ENCODE data around the genes CHDH and SELENOK.

- PRO-cap, 3 experiments = no peak in any of the 3 experiments
- RAMPAGE, long total RNA = no peak
These were observed 76.4 kb downstream of the CACNA1D start for GRCh38 chr3:53570838-53571144.

- PRO-cap, 3 experiments = no peak in any of the 3 experiments
- RAMPAGE, long total RNA = no peak
These were observed 171.7 kb downstream of the CACNA1D start for GRCh38 chr3:53665793-53666851.

GRCh38 chr3:53729092-53729436 is 117.2 kb downstream of the CHDH start:
- PRO-cap, 3 experiments = no peak in any of the 3 experiments
- RAMPAGE, long total RNA = no peak

GRCh38 chr3:53845858-53846663 is at the start of gene CHDH:
TSS of gene CHDH (minus strand) at chr3:53846419.
- PRO-cap, 3 experiments = peak in 3 of 3 experiments; most common plus-strand start chr3:53846568 (in 3); most common minus-strand start chr3:53846402 (in 2)
- RAMPAGE, long total RNA = no peak

DNA sequence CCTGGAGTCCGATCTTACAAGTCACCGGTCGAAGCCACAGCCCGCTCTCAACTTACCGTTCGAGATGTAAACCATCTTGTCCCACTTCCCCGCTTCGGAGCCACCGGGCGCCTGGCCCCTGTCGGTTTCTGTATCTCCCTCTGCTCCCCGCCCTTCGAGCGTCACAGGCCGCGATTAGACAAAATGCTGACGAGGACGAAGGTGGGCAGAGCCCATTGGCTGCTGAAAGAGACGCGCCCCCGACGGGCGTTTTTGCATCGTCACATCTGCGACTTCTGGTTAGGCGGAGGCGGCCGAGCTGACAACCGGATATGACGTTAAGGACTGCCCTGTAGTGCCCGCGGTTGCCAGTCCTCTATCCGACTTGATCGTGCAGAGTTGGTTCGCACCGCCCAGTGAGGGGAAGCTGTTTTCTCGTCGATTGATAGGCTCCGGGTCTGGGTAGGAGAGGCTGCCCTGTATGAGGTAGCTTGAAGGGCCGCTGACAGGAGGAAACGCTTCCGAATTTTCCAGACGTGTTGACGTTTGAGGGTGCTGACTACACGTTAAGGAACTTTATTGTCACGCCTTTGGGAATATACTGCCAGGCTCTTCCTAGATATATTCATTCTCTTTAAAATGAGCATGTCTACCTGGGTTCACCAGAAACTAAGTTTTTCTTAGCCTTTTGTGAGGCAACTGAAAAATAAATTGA is at the start of gene SELENOK:
Gene SELENOK (minus strand): TSS at position 146 of the 694 bp plus-strand sequence.
- PRO-cap, 3 experiments = peak in 3 of 3 experiments; most common plus-strand start position 362 of the sequence (in 2); most common minus-strand start position 142 of the sequence (in 2)
- RAMPAGE, long total RNA = no peak

GRCh38 chr3:54202971-54203350 is 80.6 kb downstream of the CACNA2D3 start:
- PRO-cap, 3 experiments = no peak in any of the 3 experiments
- RAMPAGE, long total RNA = no peak

DNA sequence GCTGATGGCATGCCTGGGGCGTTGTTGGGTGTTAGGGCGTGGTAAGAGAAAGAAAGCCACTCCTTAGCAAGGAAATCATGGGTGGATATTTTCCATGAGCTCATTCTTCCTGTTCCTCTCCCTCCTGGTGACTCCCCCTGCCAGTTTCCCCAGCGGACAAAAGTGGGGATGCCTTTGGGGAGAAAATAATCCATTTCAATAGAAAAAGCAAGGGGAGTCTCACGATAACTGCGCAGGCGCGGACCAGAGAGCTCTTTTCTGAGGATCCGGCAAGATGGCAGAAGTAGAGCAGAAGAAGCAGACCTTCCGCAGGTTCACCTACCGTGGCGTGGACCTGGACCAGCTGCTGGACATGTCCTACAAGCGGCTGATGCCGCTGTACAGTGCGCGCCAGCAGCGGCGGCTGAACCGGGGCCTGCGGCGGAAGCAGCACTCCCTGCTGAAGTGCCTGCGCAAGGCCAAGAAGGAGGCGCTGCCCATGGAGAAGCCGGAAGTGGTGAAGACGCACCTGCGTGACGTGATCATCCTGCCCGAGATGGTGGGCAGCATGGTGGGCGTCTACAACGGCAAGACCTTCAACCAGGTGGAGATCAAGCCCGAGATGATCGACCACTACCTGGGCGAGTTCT is 301.8 kb downstream of the LRTM1 start:
- PRO-cap, 3 experiments = no peak in any of the 3 experiments
- RAMPAGE, long total RNA = no peak

DNA sequence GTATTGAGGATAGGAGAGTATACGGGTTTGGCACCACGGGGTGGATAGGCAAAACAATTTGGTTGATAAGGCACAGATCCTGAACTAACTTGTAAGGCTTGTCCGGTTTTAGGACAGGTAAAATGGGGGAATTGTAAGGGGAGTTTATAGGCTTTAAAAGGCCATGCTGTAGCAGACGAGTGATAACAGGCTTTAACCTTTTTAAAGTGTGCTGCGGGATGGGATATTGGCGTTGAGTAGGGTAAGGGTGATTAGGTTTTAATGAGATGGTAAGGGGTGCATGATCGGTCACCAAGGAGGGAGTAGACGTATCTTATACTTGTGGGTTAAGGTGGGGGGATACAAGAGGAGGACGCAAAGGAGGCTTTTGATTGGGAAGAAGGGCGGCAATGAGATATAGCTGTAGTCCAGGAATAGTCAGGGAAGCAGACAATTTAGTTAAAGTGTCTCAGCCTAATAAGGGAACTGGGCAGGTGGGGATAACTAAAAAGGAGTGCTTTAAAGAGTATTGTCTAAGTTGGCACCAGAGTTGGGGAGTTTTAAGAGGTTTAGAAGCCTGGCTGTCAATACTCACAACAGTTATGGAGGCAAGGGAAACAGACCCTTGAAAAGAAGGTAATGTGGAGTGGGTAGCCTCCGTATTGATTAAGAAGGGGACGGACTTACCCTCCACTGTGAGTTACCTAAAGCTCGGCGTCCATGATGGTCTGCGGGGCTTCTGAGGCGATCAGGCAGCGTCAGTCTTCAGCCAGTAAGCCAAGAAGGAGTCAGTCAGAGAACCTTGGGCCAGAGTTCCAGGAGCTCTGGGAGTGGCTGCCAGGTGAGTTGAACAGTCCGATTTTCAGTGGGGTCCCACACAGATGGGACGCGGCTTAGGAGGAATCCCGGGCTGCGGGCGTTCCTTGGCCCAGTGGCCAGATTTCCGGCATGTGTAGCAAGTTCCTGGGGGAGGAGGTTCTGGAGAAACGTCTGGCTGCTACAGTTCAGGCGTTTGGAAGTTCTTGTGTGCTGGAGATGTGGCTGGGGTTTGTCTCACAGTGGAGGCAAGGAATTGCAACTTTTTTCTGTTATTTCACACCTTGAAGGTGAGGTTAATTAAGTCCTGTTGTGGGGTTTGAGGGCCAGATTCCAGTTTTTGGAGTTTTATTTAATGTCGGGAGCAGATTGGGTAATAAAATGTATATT is 290.5 kb downstream of the LRTM1 start:
- PRO-cap, 3 experiments = no peak in any of the 3 experiments
- RAMPAGE, long total RNA = no peak

DNA sequence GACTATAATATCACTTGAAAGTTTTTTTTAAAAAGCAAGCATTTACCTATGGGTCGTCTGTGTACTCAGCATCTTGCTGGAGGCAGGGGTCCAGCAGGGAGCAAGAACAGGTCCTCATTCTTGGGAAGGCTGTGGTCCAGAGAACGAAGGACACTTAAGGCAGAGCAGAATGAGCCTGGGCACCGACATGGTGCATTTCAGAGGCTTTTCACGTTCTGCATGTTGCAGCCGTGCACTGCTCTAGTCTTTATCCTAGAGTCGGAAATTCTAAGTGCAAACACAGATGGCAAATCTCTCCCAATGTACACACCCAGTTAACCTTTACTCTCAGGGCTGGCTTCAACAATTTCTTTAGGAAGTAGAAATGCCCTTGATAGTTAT is 39.0 kb upstream of the LRTM1 start:
- PRO-cap, 3 experiments = no peak in any of the 3 experiments
- RAMPAGE, long total RNA = no peak

- PRO-cap, 3 experiments = no peak in any of the 3 experiments
- RAMPAGE, long total RNA = no peak
These were observed 40.1 kb upstream of the LRTM1 start for GRCh38 chr3:54967698-54968579.

- PRO-cap, 3 experiments = no peak in any of the 3 experiments
- RAMPAGE, long total RNA = no peak
These were observed 41.6 kb downstream of the WNT5A start for GRCh38 chr3:55445482-55445925.

DNA sequence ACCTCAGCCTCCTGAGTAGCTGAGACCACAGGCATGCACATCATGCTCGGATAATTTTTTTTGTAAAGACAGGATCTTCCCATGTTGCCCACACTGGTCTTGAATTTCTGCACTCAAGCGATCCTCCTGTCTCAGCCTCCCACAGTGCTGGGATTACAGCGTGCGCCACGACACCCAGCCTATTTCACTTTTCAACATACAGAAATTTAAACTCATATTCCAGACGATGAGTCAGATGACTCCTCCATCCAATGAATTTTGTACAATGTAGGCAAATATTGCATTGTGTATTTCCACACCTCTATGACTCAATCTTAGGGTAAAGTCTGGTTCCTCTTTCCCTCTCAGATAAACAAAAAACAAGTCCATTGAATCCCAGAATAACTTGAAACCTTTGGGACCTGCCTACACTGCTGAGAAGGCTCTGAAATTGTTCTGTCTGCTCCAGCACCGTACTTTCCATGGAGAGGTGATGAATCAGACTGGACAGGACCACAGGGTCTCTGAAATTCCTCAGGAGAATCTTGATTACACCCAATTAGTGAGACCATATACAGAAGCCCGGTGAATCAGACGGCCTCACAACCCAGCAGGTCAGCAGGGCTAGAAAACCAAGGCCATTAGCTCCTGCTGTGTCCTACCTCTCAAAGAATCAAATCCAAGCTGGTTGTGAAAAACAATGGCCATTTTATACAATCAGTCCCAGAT is 112.7 kb downstream of the ERC2 start:
- PRO-cap, 3 experiments = no peak in any of the 3 experiments
- RAMPAGE, long total RNA = no peak

DNA sequence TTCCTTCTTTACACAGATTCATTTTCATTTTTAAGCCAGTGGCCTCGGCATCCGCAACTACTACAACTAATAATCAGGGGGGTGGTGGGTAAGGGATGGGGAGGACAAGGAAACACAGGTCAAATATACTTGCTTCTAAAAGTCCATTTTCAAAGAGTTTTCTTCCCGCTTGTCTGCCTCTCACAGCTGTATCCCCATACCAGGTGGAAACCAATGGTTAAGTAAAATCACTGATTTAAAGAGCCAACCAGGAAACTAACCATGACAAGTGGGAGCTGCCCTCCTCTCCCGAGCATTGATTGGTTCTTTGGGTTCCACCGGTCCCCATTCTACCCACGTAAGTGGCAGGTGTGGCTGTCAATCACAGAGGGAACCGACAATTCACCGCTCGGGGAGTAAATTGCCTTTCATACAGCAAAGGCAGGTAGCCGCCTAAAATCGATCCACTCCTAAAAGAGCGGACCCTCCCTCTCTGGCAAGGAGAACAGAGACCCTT is 1.3 kb downstream of the ERC2 start:
- PRO-cap, 3 experiments = peak in 1 of 3 experiments; most common plus-strand start position 379 of the sequence (in 1)
- RAMPAGE, long total RNA = no peak

GRCh38 chr3:56783444-56784217 is 18.1 kb downstream of the ARHGEF3 start:
- PRO-cap, 3 experiments = no peak in any of the 3 experiments
- RAMPAGE, long total RNA = no peak

DNA sequence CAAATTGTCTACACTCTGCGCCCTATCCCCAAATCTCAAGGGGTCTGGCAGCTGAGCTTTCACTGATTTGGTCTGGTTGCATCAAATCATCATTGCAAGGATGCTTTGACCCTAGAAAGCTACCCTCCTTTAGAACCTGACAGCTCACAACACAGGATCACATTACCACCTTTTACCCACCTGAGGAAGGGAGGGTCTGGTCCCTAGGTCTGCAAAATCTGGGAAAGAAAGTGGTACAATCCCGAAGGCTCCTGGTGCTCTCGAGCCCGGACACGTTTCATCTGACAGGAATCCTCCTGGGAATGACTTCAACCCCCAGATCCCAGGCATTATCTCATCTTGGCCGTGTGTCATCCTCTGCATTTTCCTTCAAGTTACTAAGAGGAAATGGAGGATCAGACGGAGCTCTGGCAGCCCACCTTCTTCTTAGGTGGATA is 37.9 kb upstream of the ARHGEF3 start:
- PRO-cap, 3 experiments = no peak in any of the 3 experiments
- RAMPAGE, long total RNA = no peak

DNA sequence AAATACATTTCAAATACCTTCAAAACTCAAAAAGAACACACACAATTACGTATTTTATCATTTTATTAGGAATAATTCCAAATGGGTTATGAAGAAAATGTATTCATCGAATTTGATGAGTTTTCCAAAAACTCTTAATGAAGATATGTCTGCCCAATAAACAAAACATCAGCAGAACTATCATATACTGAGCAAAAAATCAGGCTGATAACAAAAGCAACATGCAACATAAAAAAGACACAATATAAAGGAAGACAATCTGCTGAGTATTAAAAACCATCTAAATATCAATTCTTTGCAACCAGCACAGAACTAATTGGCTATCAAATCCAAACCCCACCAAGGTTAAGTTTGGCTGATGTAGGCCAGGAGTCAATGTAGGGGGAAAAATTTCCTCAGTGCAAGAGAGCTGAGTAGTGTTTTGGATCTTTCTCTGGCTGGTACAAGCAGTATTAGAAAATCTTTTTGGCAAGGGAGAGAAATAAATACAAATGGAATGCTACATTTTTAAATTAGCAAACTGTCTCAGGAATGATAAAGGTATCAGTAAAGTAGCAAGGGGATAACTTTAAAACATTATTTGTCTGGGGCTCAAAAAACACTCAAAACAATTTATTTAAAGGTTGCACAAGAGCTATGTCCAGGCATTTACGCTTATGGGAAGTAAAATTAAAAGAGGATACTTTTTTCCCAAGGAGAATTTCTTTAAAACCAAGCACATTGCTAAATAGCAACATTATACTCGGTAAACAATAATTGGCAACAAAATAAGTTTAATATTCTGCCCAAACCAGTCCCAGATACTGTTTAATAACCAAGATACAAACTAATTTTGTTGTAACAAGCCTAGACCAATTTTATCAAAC is 15.5 kb downstream of the PDE12 start:
- PRO-cap, 3 experiments = no peak in any of the 3 experiments
- RAMPAGE, long total RNA = no peak

DNA sequence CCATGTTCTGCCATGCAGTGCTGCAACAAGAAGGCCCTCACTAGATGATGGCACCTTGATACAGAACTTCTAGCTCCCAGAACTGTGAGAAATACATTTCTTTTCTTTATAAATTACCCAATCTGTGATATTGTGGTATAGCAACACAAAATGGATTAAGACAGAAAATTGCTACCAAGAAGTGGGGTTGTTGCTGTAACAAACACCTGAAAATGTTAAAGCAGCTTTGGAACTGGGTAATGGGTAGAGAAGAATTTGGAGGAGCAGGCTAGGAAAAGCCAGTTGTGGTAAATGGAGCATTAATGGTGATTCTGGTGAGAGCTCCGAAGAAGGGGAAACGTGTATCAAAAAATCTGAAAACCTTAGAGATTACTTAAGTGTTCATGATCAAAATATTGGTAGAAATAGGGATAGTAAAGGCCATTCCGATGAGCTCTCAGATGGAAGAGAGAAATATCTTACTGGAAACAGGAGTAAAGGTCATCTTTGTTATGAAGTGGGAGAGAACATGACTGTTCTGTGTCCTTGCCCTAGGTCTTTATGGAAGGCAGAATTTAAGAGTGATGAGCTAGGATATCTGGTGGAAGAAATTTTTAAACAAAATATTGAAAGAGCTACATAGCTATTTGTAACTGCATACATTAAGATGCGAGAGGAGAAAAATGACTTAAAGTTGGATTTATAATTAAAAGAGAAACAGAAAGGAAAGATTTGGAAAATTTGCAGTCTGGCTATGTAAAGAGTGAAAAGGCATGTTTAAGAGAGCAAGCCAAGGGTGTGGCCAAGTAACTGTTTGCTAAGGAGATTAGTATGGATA is 27.0 kb downstream of the SLMAP start:
- PRO-cap, 3 experiments = no peak in any of the 3 experiments
- RAMPAGE, long total RNA = no peak

DNA sequence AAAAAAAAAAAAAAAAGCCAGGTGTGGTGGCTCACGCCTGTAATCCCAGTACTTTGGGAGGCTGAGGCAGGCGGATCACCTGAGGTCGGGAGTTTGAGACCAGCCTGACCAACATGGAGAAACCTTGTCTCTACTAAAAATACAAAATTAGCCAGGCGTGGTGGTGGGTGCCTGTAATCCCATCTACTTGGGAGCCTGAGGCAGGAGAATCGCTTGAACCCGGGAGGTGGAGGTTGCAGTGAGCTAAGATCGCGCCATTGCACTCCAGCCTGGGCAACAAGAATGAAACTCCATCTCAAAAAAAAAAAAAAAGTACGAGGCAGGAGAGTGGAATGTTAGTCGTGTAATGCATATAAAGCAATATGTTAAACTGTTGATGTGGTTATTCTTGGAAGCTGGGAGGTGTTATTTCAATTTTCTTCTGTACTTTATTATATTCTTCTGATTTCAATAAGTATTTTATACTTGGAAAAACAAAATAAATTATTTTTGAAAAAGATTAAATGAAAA is 41.1 kb downstream of the SLMAP start:
- PRO-cap, 3 experiments = no peak in any of the 3 experiments
- RAMPAGE, long total RNA = no peak

- PRO-cap, 3 experiments = no peak in any of the 3 experiments
- RAMPAGE, long total RNA = no peak
These were observed 47.5 kb downstream of the SLMAP start for GRCh38 chr3:57803540-57804178.

GRCh38 chr3:57883085-57883780 is 125.0 kb upstream of the FLNB start:
- PRO-cap, 3 experiments = no peak in any of the 3 experiments
- RAMPAGE, long total RNA = no peak

All from cerebellum (tissue), 5 donors.